Right ventricle myocardium (tissue), 1 donor: ENCODE measurements around a stretch of chr7.

GRCh38 chr7:37208523-37209087 lies 240.1 kb downstream of the ELMO1 start:
- PRO-cap, 2 experiments: no peak in any of the 2 experiments

- PRO-cap, 2 experiments: no peak in any of the 2 experiments
Measured at GRCh38 chr7:37210964-37211604, 237.6 kb downstream of the ELMO1 start.

GRCh38 chr7:37311354-37312028 lies 137.2 kb downstream of the ELMO1 start:
- PRO-cap, 2 experiments: no peak in any of the 2 experiments

GRCh38 chr7:37416913-37417546 lies 31.6 kb downstream of the ELMO1 start:
- PRO-cap, 2 experiments: no peak in any of the 2 experiments

DNA sequence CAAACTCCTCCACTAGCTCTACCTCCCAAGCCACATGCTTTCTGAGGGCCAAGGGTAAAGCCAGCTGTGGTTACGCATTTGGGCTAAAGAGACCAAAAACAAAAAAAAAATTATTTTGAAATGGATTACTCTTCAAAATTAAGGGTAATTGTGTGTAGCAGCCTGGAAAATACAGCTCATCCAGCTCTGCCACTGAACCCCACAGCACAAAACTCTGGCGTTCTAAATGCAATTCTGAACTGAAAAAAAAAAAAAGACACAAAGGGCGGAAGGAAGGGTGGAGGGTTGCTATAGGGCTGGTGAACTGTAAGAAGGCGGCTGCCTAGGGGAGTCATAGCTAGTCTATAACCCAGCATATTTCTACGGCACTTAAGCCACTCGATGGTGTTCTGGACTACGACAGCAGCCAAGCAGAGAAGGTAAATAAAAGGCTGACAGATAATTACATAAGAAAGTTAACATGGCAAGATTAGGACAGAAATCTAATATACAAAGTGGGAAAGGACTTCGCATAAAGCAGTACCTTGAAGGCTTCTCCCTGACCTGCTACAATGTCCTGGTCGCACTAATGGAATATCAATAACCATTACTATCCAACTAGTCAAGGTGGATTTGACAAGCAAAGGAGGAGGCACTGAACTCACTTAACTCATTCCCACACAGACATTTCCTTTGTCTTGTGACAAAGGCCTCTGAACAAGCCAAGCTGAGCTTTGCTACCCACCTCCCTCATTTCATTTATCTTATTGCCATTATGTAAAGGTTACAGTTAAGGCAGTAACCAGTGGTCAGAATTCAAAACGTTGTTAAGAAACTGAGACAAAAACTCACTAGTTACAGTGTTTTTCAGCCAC lies 7.5 kb downstream of the ELMO1 start:
- PRO-cap, 2 experiments: peak in 2 of 2 experiments; most common plus-strand start position 372 of the sequence (in 2); most common minus-strand start position 206 of the sequence (in 1)

GRCh38 chr7:37444846-37445784 lies 3.5 kb downstream of the ELMO1 start:
- PRO-cap, 2 experiments: no peak in any of the 2 experiments

- PRO-cap, 2 experiments: no peak in any of the 2 experiments
Measured at GRCh38 chr7:37480511-37481176, 32.0 kb upstream of the ELMO1 start.

DNA sequence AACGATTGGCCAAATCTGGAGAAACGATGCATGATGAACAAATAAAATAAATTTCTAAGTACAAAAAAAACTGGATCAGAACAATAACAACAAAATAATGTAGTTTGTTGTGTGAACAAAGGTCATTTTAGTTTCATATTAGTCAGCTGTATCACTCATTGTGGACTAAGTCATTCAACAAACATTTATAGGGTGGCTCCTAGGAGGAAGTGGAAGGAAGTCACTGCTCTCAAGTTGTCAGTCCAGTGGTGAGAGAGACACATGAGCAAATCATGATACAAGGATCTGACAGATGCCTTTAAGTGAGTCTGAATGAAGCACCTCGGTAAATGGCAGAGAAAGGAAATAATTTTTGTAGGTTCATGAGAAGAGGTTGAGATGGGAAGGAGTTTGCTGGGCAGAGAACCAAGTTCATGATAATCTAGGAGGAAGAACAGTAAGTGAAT lies 56.8 kb downstream of the EPDR1 start:
- PRO-cap, 2 experiments: no peak in any of the 2 experiments

DNA sequence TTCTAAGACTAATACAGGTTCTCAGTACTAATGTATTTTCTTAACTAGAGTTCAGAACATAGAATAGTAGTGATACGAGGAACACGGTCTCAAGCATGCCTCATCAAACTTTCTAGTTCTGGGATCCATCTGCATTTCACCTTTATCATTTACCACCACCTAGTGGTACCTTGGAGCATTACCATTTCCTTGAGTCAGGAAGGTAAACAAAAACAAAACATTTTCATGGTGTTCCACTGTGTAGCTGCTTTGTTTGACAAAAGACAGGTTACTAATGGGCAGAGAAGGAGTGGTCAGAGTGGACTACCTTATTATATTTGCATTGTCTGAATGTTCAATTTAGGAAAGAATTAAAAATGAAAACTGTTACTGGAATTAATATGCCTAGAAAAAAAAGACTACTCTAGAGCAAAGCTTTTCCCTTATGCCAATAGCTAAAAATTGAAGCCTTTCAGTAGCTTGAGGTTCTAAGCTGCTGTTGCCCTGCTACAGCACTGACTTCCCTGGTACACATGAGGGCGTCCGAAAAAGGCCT lies 44.5 kb downstream of the STARD3NL start:
- PRO-cap, 2 experiments: no peak in any of the 2 experiments

- PRO-cap, 2 experiments: peak in 2 of 2 experiments; most common plus-strand start chr7:38311518 (in 1); most common minus-strand start chr7:38311444 (in 2)
Measured at GRCh38 chr7:38311094-38312047, 133.3 kb downstream of the STARD3NL start.

DNA sequence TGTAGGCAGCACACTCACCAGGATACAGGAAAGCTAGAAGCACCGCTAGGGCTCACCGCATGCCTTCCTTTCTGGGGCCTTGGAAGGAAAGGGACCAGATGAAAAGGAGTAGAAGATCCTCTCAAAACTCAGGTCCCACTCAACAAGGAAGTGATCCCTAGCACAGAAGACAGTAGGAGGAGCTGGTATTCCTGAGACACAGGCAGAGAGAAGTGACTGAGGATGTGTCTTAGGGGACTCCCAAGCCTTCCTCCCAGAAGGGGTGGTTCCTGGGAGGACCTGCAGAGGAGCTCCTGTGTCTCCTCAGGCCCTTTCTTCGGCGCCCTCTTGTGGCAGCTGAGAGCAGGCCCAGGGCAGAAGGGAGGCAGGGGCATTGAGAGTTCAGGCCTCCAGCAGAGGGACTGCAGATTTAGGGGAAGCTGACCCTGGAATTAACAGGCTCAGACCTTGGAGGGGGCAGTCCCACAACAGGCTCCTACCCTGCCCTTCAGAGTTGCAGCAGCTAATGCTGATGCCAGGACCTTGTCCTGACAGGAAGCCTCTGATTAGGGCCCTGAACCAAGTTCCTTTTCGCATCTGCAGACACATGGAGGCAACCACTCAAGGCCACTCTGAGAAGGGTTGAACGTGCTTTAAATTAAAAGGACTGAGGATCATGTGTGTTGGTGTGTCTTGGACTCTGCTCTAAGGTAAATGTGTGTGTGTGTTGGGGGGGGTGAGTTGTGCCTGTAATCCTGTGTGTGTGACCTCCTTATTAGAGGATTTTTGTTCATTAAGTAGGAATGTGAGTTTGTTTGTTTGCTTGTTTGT lies 167.6 kb downstream of the STARD3NL start:
- PRO-cap, 2 experiments: no peak in any of the 2 experiments

DNA sequence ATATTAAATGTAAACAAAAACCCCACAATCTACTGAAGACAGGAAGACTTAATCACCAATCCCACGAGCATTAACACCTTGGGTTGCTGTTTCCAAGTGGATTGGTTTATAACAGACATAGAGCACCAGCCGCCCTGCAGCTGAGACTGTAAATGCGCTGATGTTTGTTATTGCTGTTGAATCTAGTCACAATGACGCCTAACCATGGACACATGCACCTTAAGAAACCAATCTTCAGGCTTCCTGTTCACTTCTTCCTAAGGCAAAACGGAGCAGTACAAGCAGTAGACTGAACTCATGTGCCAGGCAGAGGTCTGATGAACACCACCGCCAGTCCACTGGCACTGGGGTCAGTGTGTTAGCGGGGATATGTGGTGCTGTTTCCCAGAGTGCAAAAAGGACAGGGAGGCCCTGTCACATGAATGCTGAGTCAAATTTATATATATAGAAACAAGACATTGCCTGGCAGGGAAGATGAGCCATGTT lies 122.0 kb upstream of the AMPH start:
- PRO-cap, 2 experiments: peak in 2 of 2 experiments; most common minus-strand start position 319 of the sequence (in 1)

DNA sequence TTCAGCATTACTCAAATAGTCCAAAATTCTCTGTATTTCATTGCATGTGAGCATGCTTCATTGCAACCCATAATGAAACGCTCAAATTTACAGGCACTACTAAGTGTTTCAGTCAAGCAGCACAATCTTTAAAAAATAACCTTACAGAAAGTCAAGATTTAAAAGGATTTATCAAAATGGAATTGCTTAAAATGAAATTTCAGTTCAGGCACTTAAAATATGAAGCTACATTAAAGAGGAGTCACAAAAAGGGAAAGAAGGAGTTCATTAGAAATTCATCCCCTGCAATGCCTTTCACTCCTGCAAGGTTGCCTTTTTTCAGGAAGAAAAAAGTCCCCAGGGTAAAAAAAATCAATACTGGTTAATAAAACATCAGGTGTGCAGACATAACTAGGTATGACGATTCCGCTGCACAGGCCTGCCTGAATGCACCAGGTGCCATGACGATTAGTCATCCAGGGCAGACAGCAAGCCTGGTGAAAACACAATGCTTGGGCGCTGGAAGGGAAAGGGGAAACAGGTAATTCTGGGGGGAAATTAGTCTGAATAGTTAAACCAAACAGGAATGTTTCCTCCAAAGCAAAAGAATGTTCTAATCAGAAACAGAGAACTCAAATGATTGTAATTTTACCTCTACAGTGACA lies 45.5 kb downstream of the VPS41 start:
- PRO-cap, 2 experiments: no peak in any of the 2 experiments

- PRO-cap, 2 experiments: no peak in any of the 2 experiments
Measured at GRCh38 chr7:39014657-39015023, 36.9 kb downstream of the POU6F2 start.

- PRO-cap, 2 experiments: no peak in any of the 2 experiments
Measured at GRCh38 chr7:39353476-39354453, 212.4 kb upstream of the YAE1 start.

- PRO-cap, 2 experiments: no peak in any of the 2 experiments
Measured at GRCh38 chr7:39622760-39623275, 554 bp upstream of the RALA start.

DNA sequence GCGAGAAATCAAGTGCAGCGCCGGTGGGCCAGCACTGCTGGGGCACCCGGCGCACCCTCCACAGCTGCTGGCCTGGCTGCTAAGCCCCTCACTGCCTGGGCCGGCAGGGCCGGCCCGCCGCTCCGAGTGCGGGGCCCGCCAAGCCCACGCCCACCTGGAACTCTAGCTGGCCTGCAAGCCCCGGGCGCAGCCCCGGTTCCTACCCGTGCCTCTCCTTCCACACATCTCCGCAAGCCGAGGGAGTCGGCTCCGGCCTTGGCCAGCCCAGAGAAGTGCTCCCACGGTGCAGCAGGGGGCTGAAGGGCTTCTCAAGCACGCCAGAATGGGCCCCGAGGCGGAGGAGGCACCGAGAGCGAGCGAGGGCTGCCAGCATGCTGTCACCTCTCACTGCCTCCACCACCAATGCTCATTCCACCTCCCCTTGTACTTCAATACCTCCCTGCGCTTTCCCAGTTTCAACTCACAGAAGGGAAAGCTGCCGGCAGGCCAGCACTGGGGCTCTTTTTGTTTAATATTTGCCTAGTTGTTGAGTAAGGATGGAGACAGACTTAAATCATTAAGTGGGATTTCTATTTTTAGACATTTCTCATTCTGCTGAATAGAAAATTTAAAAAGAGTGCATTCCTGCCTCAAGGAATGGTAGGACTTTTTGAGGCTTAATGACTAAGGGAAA lies 130.9 kb downstream of the RALA start:
- PRO-cap, 2 experiments: no peak in any of the 2 experiments

- PRO-cap, 2 experiments: no peak in any of the 2 experiments
Measured at GRCh38 chr7:39793603-39794478, 156.2 kb upstream of the CDK13 start.

GRCh38 chr7:39998742-39999585 lies 48.9 kb downstream of the CDK13 start:
- PRO-cap, 2 experiments: no peak in any of the 2 experiments

- PRO-cap, 2 experiments: no peak in any of the 2 experiments
Measured at GRCh38 chr7:40469430-40469875, 334.6 kb downstream of the SUGCT start.